H7 (cell line): ENCODE measurements around the gene LYSMD3.

- RAMPAGE, long total RNA, result no peak
Observed at GRCh38 chr5:83134364-83134836, 57.1 kb downstream of the XRCC4 start.

- RAMPAGE, long total RNA, result no peak
Observed at GRCh38 chr5:83472137-83472374, 512 bp downstream of the VCAN start.

DNA sequence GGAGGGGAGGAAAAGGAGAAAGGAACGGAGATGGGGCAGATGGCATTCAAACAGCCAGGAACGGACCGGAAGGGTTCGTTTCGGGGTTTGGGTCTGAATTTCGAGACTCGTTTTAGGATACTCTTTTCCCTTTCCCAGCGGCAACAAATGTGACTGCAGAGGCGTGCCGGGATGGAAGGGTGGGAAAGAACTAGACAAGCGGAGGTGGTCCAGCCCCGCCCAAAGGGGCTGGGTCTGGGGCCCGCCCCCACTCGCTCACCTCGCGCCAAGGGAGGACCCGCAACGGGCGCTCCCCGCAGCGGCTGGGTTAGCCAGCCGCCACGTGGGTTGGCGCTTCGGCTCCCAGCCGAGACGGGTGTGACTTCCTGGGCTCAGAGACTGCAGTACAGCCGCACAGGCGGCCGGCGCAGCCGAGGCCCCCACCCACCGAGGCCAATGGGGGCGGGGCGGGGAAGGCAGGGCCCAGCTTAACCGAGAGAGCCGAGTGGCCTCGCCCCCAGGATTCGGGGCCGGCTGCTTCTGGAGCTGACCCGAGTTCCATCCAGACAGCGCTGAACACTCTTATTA, 2.8 kb downstream of the VCAN start:
- RAMPAGE, long total RNA, result no peak

- RAMPAGE, long total RNA, result no peak
Observed at GRCh38 chr5:83476273-83476567, 4.7 kb downstream of the VCAN start.

DNA sequence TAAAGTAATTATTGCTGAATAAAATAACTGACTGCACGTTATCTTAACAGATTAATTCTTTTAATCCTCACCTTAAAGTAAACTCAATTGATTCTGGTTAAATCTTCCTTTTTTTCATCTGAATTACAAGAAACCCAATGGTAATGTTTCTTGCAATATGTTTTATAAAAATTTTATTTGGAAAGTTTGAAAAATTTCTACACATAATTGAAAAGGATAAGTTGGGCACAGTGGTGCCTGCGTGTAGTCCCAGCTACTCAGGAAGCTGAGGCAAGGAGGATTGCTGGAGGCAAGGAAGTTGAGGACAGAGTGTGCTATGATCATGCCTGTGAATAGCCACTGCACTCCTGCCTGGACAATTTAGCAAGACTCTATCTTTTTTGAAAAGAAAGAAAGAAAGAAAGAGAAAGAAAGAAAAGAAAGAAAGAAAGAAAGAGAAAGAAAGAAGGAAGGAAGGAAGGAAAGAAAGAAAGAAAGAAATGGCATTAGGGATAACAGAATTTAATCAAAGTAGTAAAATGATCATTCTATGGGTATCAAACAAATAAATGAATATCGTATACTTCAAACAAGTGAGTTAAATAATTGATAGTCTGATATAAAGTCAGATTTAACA, 37.2 kb downstream of the VCAN start:
- RAMPAGE, long total RNA, result no peak

DNA sequence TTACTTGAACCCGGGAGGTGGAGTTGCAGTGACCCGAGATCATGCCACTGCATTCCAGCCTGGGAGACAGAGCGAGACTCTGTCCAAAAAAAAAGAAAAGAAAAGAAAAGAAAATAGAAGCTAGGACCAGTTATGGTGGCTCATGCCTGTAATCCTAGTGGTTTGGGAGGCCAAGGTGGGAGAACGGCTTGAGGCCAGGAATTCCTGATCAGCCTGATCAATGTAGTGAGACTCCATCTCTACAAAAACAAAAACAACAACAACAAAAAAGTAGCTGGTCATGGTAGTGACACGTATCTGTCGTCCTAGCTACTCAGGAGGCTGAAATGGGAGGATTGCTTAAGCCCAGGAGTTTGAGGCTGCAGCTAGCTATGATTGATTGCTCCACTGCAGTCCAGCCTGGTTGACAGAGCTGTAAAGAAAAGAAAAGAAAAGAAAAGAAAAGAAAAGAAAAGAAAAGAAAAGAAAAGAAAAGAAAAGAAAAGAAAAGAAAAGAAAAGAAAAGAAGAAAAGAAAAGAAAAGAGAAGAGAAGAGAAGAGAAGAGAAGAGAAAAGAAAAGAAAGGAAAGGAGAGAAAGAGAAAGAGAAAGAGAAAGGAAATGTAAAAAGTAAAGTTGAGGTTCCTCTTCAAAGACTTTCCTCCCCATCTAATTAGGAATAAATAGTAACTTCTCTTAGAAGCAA, 154.4 kb upstream of the EDIL3 start:
- RAMPAGE, long total RNA, result no peak

GRCh38 chr5:85648598-85648833, 969.2 kb upstream of the COX7C start:
- RAMPAGE, long total RNA, result no peak

GRCh38 chr5:87267122-87267572, 536 bp upstream of the RASA1 start:
- RAMPAGE, long total RNA, result no peak

GRCh38 chr5:87340198-87341156, 72.3 kb downstream of the CCNH start:
- RAMPAGE, long total RNA, result no peak

GRCh38 chr5:88143132-88143674, 125.4 kb downstream of the TMEM161B start:
- RAMPAGE, long total RNA, result no peak

DNA sequence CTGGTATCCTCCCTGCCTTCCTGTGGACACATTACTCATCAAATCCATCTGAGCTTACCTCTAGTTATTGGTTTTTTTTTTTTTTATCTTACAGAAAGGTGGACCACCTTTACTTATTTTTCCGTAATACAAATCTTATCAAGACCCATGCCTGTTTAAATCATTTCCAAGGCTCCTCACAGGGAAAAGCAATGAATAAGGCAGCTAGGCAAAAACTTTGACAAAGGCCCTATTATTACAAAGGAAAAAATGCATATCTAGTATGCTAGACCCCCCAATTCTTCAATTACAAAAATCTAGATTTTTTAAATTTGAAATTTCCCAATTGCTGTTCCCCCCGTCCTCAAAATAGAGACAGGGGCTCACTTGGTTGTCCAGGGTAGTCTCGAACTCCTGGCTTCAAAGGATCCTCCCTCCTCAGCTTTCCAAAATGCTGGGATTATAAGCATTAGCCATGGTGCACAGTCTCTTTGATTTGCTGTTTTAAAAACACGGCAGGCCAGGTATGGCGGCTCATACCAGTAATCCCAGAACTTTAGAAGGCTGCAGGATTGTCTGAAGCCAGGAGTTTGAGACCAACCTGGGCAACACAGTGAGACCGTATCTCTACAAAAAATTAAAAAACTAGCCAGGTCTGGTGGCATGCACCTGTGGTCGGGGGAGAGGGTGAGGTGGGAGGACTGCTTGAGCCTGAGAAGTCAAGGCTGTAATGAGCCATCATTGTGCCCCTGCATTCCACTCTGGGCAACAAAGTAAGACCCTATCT, 39.0 kb downstream of the TMEM161B start:
- RAMPAGE, long total RNA, result no peak

- RAMPAGE, long total RNA, result no peak
Observed at GRCh38 chr5:88502463-88502664, 233.7 kb upstream of the TMEM161B start.

- RAMPAGE, long total RNA, result no peak
Observed at GRCh38 chr5:88672648-88673186, 210.3 kb downstream of the MEF2C start.

DNA sequence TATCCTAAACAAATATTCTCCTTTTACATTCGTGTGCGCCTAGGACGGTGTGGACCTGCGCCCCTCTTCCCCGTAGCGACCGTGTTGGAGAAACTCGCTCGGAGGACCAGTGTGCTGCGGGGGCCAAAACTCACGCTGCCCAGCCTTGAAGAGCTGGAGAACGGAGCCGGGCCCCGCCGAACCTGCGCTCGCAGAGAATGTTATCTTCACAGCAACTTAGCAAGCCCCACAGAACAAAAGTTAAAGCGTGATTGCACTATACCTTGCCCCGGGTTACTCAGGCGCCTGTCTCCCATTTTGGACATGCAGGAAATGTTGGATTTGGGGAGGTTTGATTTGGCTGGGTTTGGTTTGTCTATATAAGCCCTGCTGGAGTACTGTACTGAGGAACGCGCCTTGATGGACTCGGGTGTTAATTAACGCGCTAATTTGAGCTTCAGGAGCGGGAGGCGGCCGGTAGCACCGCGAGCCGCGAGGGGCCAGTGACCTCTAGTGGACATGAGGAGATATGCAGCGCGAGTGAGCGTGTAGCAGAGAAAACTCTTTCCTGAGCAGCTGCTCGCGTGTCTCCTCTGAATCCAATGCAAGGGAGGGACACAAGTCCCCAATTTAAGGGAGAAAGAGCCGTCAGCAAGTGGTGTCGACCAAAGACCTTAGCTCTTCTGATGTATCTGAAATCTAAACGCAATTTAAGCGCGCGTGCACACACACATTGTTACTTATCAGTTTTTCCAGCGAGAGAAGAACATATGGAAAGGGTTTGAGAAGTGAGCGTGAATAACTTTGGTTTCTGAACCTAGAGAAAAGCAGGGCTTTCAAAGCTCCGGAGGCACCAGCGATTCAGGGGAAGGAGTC, 192.1 kb downstream of the MEF2C start:
- RAMPAGE, long total RNA, result no peak

DNA sequence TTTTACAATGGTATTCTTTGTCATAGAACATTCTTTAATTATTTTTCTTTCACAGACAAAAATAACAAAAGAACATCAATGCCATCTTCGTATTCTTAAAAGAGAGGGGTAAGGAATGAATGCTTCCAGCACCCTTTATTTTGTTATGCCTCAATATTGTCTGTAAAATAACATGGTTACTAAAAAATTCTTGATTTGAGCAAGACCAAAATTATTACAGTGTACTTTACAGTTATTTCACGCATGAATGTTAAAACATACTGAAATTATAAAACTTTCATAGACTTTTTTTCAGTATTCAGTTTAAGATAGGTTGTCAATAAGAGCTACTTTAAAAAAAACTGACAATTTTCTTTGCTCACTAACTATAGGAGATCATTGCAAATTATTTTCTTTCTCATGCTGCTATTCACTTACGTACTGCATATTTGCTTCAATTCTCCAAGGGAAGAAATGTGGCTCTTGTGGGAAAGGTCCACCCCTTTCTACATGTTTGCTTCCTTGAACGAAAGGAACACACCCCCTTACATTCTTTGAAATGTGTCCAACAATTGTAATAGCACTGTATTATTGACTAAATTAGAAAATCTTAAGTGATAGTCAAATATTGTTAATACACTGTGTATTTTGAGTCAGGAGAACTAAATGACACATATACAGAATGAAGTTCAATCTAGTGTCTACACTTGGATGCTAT, 5.3 kb downstream of the MEF2C start:
- RAMPAGE, long total RNA, result no peak

DNA sequence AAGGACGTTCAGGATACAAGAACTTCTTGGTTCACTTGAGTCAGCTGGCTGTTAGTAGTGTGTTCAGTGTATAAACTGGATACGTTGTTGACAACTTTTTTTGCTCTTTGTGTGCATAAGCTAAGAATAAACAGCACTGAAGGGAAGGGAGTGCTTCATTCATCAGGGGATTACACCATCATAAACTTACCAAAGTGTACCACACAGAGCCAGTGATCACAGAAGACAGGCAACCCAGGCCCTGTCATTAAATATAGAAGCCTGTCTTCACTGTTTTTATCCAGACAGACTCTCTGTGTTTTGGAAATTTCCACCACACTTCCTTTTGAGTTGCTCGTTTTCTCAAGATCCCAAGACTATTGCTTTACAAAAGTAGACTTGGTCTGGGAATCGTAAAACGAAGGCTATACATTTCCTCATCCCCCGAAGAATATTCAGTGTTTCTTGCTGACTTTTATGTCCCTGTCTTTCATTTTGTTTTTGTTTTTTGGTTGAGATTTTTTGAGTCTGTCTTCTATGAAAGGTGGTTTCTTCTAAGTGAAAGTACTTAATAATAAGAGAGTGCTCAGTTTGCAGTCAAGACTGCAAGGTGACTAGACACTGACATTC, 55.6 kb upstream of the MEF2C start:
- RAMPAGE, long total RNA, result no peak

DNA sequence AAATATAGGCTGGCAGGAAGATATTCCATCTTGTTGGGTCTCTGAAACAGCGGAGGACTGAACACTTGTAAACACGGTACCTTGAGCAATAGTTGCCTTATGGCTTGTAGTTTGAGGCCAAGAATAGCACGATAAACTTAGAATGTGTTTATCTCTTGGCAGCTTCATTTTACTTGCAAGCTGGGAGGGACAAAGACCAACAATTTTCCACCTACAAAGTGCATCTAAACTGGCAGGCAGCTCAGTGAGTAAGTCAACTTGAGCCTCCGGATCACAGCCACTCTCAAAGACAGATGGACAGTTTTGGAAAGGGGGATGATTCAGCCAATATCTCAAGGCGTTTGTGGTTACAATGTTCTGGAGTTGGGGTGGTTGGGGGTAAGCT, 652.6 kb downstream of the CETN3 start:
- RAMPAGE, long total RNA, result no peak

- RAMPAGE, long total RNA, result no peak
Observed at GRCh38 chr5:90227567-90228048, 181.9 kb downstream of the CETN3 start.

GRCh38 chr5:90516677-90518116, 12.2 kb downstream of the LYSMD3 start:
- RAMPAGE, long total RNA, result no peak

GRCh38 chr5:90528939-90529652, at the start of gene LYSMD3:
Gene LYSMD3 (minus strand): TSS chr5:90529584.
- RAMPAGE, long total RNA, result no peak